Thyroid gland (tissue), 7 donors: Measurements from ENCODE around the gene TMCO1.

DNA sequence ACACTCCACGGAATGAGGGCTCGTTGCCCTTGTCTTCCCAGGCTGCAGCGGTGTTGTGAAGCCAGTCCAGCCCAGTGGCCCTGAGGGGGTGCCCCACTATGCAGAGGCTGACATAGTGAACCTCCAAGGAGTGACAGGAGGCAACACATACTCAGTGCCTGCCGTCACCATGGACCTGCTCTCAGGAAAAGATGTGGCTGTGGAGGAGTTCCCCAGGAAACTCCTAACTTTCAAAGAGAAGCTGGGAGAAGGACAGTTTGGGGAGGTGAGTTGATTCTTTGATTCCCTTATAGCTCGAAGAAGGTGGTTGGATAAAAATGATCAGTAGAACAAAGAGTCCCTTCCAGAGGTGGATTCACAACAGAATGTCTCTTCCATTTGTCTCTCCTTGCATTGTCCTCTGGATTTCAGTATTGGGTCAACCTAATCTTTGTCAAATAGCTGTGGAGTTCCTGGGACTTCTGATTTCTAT lies 18.5 kb upstream of the HSD17B7 start:
- PRO-cap, 2 experiments, result no peak in any of the 2 experiments
- RAMPAGE, long total RNA, 5 experiments, result no peak in any of the 5 experiments

DNA sequence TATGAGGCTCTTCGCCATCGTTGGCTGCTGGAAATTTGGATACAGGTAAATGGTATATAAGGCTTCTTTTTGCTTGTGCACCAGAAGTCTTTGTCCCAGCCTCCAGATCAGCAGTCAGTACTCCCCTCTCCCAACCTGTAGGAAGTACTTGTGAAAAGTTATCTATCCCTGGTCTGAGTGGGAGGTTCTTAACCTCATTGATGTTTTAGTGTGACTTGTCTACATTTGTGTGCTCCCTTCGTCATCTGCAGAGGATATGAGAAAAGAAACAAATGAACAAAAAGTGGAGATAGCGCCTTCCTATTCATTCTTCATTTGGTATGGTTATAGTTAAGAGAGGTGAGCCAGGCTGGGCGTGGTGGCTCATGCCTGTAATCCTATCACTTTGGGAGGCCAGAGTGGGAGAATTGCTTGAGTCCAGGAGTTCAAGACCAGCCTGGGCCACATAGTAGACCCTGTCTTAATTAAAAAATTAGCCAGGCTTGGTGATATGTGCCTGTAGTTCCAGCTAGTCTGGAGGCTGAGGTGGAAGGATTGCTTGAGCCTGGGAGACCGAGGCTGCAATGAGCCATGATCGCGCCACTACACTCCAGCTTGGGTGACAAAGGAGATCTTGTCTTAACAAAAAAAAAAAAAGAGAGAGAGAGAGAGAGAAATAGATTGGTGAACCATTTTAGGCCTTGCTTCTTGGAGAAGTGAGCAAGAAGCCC lies 168.9 kb downstream of the PBX1 start:
- PRO-cap, 2 experiments, result no peak in any of the 2 experiments
- RAMPAGE, long total RNA, 5 experiments, result no peak in any of the 5 experiments

DNA sequence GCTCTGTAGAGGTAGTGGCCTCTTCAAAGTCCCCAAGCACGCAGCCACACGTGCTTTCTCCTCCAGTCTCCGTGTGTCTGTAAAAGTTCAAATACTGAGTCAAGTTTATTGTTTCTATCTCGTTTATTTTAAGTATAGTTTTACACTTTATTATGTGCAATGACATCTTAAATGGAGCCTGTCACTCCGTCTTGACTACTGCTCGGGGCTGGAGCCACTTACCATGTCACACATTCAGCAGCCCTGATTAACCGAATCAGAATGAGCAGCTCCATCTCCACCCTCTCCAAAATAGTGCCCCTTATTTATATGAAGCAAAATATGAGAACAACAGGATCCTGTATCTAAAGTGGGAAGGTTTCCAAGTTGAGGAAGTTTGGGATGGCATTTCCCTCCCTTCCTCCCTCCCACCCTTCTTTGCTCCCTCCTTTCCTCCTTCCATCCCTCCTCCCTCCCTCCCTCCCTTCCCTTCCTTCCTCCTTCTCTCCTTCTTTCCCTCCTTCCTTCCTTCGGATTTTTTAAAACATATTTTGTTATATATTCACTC lies 201.1 kb downstream of the PBX1 start:
- PRO-cap, 2 experiments, result no peak in any of the 2 experiments
- RAMPAGE, long total RNA, 5 experiments, result no peak in any of the 5 experiments

DNA sequence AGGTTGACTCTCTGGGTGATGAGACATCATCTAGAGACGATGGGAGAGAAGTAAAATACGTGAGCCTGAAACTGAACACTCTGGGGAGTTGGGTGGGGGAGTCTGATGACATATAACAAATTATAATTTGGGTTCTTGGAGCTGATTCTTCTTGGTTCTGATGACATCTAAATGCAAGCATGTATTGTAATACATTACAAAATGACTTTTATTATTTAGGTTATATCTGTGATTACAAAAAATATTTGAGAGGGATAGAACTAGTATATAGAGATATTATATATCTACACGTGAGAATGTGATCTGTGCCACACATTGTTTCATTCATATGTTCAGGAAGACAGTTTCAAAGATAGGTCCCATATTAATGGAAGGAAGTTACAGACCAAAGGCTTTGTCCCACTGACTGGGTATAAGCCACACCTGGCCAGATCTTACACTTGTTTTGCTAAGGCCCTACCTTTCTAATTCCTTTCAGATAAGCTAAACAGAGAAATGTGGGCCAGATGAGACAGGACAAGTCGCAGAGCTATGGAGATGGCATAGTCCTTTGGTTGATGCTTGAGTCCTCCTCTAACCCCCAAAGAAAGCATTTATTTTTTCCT lies 259.0 kb downstream of the PBX1 start:
- PRO-cap, 2 experiments, result no peak in any of the 2 experiments
- RAMPAGE, long total RNA, 5 experiments, result no peak in any of the 5 experiments

DNA sequence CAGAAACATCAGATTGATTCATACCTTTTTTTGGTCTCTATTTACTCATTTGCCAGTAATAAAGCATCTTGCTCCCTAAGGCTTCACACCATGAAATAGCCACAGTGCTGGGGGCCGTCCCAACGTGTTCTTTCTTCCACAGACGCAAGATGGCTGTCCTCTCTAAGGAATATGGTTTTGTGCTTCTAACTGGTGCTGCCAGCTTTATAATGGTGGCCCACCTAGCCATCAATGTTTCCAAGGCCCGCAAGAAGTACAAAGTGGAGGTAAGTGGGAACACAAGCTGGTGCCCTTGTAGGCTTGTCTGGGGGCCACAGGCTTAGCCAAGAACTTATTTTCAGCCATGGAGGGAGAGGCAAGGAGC lies 18.6 kb downstream of the MGST3 start:
- PRO-cap, 2 experiments, result no peak in any of the 2 experiments
- RAMPAGE, long total RNA, 5 experiments, result no peak in any of the 5 experiments

DNA sequence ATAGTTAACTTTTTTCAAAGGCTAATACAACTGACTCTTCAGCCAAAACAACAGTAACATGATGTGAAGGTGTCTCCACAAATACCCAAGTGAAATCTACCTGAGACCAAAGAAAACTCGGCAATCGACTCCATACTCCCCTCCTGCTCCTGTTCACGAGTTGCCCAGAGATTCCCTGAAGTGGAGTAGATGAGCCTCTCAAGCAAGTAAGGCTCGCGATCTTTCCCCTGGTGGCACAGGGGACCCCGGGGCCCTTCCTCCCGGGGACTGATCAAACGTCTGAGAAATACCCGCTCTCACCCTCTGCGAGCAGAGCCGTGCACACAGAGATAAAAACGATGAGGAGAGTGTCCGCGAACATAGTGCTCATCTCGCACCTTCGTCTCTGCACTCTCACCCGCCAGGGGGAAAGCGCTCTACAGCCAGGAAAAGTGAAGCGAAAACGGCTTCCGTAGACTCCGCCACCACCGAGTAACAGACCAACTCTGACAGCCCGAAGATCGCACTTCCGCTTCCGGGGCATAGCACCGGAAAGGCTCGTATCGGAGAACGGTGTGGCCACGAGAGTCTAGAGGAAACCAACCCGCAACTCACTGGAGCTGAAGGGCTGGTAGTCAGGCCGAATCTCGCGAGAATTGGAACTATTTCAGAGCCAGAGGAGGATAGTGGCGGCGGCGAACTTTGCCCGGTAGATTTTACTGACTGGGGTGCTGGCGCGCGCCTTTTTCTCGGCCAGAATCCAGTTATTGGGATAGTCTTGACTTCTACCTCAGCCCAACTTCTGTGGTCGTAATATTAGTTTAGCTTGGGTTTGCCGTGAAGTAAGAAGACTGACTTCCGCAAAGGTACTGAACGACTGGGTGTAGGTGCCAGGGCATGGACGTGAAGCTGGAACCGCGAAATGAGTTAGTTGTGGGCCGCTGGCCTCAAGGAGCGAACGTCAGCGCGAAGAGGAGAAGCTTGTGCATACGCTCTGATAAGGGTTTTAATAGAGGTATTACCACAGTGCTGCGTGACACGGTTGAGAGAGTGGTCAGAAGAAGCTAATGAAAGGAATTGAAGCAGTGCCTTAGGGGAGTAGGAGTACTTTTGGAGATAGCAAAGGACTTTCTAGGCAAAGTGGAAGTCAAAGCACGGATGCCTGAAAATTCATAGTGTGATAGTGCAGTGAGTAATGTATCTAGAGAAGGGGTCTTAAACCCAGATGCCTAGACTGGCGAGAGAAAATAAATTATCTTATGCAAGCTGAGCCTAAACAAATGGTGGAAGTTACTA lies at the start of gene TMCO1:
TMCO1 (minus strand) TSS at position 487 of the 1,275 bp plus-strand sequence.
- PRO-cap, 2 experiments, result peak in 2 of 2 experiments; most common plus-strand start position 694 of the sequence (in 2); most common minus-strand start position 487 of the sequence (in 2)
- RAMPAGE, long total RNA, 5 experiments, result start-site peak on the plus strand in 3 of 5 experiments, centred at positions 543 to 644 of the sequence, 6 to 33 reads per replicate; start-site peak on the minus strand in 5 of 5 experiments, centred at positions 466 to 488 of the sequence, 91 to 2,829 reads per replicate

DNA sequence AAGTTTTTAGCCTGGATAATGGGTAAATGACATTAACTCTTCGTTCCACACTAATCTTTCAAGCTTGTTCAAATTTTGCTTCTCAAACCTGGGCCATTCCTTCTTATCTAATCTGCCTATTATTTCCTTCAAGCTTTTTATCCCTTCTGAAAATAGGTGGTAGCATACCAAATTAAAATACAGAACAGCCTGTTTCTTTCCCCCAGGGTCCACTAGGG lies 306 bp upstream of the UCK2 start:
- PRO-cap, 2 experiments, result no peak in any of the 2 experiments
- RAMPAGE, long total RNA, 5 experiments, result no peak in any of the 5 experiments

DNA sequence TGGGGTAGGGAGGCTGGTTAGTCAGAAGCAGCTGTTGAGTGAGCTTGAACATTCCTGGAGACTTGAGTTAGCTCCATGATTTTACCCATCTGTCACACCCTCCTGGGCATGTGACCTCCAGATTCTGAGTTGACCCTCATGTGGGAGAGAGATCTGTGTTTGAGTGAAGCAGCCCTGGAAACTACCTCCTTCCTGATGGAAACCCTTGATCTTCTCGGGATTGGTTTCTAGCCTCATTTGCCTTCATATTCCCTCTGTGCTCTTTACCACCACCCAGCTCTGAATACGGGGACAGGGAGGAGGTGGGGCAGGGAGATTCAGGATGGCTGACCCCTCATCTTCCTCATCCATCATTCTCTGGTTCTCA lies 71.6 kb downstream of the UCK2 start:
- PRO-cap, 2 experiments, result no peak in any of the 2 experiments
- RAMPAGE, long total RNA, 5 experiments, result no peak in any of the 5 experiments

- PRO-cap, 2 experiments, result no peak in any of the 2 experiments
- RAMPAGE, long total RNA, 5 experiments, result no peak in any of the 5 experiments
Observed at GRCh38 chr1:166874326-166874972, 1.6 kb downstream of the TADA1 start.

- PRO-cap, 2 experiments, result no peak in any of the 2 experiments
- RAMPAGE, long total RNA, 5 experiments, result no peak in any of the 5 experiments
Observed at GRCh38 chr1:167059081-167059709, 31.0 kb downstream of the GPA33 start.

GRCh38 chr1:167083290-167083904 lies 6.8 kb downstream of the GPA33 start:
- PRO-cap, 2 experiments, result no peak in any of the 2 experiments
- RAMPAGE, long total RNA, 5 experiments, result no peak in any of the 5 experiments

GRCh38 chr1:167239214-167240160 lies 18.8 kb downstream of the POU2F1 start:
- PRO-cap, 2 experiments, result no peak in any of the 2 experiments
- RAMPAGE, long total RNA, 5 experiments, result no peak in any of the 5 experiments

DNA sequence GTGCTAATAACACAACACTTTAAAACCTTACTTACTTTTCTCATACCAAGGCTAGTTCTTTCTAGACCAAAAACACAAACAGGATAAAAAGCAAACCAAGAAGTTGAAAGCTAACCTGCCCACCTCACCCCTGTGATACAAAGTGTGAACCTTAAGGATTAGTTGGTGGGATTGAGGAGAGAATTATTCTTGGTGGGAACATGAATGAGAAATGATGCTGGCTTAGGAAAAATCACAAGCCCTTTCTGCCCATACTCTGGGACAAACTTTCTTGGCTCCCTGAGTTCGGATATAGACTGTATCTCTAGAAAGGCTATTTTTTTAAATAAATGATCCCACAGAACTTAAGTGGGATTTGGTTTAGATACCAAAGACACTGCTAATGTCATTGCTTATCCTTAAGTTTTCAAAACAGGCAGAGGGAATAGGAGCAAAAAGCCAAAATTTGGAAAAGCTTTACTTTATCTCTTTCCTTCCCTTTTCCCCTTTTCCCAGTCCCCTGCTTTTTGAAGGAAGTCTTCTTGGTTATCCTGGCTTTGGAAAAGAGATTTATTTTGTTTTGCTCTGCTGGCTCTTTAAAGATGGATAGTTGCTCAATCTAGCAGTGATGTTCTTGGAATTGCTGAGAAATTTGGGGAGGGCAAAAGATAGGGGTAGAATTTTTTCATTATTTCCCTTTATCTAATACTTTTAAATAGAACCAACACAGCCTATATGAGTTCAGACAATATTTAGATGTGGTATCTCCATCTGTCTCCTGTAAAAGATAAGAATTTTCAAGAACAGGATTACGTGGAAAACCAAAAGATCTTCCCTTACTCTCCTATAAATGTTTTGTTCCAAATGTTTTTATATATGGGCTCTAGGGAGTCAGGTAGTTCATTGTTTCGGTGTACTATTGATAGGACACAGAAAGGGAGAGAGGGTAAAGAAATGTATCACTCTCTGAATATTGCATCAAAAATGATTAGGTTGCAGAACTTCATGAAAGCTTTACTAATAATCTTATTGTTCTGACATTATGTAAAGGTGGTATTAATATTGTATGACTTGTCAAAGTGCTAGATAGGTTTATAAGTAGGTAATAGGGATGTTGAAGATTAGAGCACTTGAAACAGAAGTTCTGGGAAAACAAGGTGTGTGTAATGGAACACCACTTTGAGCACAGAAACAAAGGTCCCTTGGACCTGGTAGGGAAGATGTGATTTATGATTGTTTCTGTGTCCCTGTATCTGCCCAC lies 95.5 kb downstream of the CD247 start:
- PRO-cap, 2 experiments, result no peak in any of the 2 experiments
- RAMPAGE, long total RNA, 5 experiments, result no peak in any of the 5 experiments

GRCh38 chr1:167477499-167477901 lies 40.8 kb downstream of the CD247 start:
- PRO-cap, 2 experiments, result no peak in any of the 2 experiments
- RAMPAGE, long total RNA, 5 experiments, result no peak in any of the 5 experiments

DNA sequence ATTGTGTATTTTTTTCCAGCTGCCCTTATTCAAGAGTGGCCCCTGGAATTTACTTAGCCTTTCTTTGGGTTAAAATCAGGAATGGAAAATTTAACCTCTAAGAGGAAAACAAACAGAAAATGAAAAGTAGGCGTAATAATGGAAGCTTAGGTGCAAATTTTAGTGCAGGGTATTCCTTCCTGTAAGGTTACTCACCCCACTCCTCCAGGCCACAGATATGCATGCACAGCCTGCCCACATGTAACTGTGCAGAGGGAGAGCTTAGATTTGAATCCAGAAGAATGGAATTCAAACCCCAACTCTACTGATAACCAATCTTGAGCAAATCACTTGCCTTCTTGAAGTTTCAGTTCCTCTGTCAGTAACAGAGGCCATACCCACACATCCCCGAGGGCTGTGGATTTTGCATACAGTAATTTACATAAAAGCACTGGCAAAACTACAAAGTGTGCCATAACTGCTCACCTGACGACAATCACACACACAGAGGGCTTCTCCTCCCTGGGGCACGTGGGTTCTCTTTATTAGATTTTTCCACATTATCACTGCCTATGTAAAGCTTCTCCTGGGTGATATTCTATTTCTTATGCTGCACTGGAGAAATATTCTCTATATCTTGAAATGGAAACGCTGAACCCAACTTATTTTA lies 18.7 kb downstream of the CD247 start:
- PRO-cap, 2 experiments, result no peak in any of the 2 experiments
- RAMPAGE, long total RNA, 5 experiments, result no peak in any of the 5 experiments

DNA sequence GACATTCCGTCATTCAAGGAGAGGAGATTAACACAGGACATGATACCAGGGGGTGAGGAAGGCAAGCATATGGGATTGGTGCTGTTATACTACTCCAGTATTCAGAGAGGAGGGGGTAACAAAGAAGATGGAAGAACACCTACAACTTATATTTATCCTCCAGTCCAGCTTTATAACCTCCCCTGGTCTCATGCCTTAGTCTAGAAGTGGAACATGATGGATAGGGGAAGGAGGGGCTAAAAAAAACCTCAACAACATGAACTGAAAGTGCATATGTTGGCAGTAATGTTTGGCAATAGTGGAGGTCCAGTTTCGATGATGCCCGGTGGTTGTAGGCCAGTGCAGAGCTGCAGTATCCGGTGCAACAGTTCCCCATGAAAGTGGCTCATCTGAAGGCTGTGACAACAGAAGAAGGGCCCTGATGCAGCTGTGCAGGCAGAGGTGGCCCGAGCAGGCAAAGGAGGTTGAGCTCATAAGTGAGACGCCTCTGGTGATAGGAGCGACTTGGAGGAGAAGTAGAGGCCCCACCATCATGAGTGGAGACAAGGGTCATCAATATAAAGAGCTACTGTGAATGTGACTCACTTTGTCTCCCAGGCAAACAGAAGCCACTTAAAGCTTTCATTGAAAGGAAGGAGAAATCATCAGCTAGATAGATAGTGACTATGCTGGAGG lies 10.0 kb upstream of the CREG1 start:
- PRO-cap, 2 experiments, result no peak in any of the 2 experiments
- RAMPAGE, long total RNA, 5 experiments, result no peak in any of the 5 experiments

DNA sequence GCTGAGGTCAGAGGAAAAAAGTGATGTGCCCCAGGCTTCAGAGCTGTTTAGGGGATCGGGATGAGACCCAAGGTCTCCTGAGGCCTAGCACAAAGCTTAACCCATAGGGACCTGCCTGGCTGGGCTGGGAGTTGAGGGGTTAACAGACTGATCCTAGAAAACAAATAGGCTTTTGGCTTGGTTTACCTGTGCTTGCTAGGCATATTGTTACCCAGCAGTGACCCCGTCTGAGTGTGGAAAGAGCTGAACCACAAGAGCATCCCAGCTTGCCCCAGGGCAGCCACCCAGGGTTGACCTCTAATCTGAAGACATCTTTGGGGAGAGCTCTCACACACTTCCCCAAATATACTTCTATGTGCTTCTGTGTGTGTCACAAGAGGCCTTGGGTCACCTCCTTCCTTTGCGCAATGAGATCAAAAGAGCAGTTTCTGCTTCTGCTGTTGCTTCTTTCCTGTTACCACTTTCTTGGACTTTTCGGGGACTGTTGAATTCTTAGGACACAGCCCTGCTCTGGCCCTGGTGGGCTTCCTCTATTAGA lies 28.7 kb upstream of the RCSD1 start:
- PRO-cap, 2 experiments, result no peak in any of the 2 experiments
- RAMPAGE, long total RNA, 5 experiments, result no peak in any of the 5 experiments

GRCh38 chr1:167651081-167651759 lies 21.2 kb downstream of the RCSD1 start:
- PRO-cap, 2 experiments, result no peak in any of the 2 experiments
- RAMPAGE, long total RNA, 5 experiments, result no peak in any of the 5 experiments

DNA sequence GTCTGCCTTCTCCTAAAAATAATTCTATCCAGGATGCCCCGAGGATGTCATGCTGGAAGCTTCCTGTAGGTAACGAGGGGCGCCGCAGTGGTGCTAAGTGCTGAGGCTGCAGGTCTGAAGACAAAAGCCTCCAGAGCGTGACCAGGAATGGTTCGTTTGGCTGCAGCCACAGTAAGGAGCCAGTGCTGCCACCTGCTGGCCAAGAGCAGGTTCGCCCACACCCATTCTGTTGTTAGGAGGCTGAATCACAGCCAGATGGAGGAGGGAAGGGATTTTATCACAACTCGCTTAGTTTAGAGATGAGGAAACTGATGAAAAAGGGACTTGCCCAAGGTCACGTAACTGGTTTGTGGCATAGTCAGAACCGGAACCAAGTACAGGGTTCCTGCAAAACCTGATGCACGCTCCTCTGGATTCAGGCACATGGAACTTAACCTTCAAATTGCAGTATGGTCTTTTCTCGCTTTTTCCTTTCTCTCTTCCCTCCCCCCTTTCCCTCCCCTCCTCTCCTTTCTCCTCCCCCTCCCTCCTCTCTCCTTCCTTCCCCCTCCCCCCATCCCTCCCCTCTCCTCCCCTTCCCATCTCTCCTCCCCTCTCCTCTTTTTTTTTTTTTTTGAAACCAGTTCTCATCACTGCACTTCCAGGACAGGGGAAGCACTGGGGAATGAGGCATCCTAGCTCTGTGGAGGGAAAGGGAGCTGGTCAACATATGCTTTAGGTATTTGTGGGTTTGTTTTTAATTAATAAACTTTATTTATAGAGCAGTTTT lies 81.7 kb downstream of the MPZL1 start:
- PRO-cap, 2 experiments, result no peak in any of the 2 experiments
- RAMPAGE, long total RNA, 5 experiments, result no peak in any of the 5 experiments

DNA sequence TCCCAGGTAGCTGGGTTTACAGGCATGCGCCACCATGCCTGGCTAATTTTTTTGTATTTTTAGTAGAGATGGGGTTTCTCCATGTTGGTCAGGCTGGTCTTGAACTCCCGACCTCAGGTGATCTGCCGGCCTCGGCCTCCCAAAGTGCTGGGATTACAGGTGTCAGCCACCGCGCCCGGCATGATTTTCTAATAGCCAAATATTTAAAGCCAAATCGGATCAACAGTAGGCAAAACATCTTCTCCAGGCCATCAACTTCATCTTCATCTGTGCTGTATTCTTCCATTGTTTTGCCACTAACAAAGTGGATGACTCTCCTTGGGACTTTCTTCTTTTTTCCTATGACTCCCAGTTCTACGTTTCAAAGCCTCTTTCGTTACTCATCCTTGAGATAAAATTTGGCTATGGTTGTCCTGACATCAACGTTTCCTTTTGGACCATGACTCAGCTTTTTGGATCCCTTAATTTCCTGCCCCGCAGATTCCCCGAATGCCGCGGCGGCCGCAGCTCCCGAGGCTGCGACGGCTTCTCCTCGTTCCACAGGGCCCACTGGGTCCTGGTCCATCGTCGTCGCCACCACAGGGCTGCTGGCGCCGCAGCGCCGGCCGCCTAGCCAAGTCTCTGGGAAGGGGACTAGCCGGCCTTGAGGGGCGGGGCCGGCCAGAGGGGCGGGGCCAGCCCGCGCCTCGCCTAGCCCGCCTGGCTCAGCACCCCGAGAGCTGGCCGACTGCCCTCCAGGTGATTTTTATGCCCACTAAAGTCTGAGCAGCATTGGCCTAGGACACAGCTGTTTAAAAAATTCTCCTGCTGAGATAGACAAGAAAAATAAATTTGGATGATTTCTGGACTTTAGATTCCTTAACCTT lies 94.0 kb downstream of the ADCY10 start:
- PRO-cap, 2 experiments, result peak in 2 of 2 experiments; most common plus-strand start position 464 of the sequence (in 1); most common minus-strand start position 611 of the sequence (in 2)
- RAMPAGE, long total RNA, 5 experiments, result no peak in any of the 5 experiments